ENCODE measurements around a stretch of chr14.

DNA sequence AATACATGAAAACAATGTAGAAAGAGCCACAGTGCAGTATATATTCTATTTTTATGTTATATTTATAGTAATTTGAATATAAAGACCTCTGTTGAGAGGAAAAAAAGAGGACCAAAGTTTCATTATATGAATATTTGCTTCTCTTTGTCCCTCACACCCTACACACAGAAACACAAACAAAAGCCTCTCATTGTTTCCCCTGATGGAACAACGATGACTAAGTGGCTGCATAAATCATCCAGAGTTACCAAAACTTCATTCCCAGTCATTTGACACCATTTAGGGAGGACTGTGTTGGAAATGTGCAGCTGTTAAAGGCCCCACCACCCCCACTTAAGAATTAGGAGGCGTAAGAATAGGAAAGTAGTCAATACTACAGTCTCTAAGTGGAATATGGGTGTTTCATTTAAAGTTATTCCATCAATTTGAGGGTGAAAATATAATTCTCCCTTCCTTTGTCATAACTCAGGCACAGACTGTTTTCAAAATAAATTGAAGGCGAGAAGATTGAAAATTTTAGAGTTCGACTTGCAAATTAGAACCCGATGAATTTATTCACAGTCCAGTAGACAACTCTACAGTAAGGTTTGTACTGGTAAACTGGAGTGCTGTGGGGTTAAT, 36.4 kb downstream of the CFL2 start:
- RAMPAGE, long total RNA = no peak
- RRBS = no CpG with 5 or more reads among the region's 5 CpGs

- RAMPAGE, long total RNA = no peak
- RRBS = no CpG with 5 or more reads among the region's 7 CpGs
Measured at GRCh38 chr14:34680805-34681404, 33.5 kb downstream of the CFL2 start.

- RAMPAGE, long total RNA = no peak
- RRBS = no CpG with 5 or more reads among the region's 15 CpGs
Measured at GRCh38 chr14:34693019-34693681, 21.2 kb downstream of the CFL2 start.

DNA sequence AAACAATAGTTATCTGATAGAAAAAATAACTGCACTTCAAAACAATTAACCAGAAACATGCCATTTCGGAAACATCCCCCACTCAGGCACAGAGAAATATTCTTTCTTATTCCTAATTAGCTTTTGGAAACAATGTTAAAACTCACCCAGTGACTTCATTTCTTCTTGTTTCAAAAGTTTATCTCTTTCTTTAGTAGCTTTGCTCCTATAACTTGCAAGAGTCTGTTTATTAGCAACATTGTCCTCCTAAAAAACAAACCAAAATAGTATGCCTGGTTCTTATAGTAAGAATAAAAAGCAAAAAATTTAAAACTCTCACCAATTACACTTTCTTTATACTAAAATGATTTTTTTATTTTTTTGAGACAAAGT, 74.2 kb downstream of the BAZ1A start:
- RAMPAGE, long total RNA = no peak
- RRBS = no CpG with 5 or more reads among the region's 1 CpG

GRCh38 chr14:35045425-35045848, 635 bp upstream of the FAM177A1 start:
- RAMPAGE, long total RNA = no peak
- RRBS = no CpG with 5 or more reads among the region's 6 CpGs

DNA sequence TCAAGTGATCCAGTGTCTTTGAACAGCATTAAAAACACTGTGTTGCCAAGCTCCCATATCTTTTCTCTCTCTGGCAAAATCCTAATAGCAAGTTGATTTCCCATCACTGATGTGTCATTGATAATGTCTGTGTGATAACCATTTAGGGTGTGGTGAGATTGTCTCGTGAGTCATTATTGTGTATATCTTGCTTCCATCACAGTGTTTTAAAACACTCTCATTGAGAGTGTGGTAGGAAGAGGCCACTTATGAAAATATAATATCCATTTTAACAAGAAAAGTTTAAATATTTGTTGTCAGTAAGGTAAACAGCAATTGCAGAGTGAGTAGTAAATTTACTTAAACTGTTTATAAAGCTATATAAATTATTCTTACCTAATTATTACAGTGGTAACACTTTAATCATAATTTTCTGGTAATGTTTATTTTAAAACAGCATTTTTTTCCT, 74.7 kb downstream of the PRORP start:
- RAMPAGE, long total RNA = no peak
- RRBS = no CpG with 5 or more reads among the region's 1 CpG

GRCh38 chr14:35326434-35326665, 34.2 kb downstream of the PSMA6 start:
- RAMPAGE, long total RNA = no peak
- RRBS = no CpG with 5 or more reads among the region's 1 CpG

- RAMPAGE, long total RNA = no peak
- RRBS = no CpG with 5 or more reads among the region's 4 CpGs
Measured at GRCh38 chr14:35355813-35356559, 48.6 kb downstream of the NFKBIA start.

DNA sequence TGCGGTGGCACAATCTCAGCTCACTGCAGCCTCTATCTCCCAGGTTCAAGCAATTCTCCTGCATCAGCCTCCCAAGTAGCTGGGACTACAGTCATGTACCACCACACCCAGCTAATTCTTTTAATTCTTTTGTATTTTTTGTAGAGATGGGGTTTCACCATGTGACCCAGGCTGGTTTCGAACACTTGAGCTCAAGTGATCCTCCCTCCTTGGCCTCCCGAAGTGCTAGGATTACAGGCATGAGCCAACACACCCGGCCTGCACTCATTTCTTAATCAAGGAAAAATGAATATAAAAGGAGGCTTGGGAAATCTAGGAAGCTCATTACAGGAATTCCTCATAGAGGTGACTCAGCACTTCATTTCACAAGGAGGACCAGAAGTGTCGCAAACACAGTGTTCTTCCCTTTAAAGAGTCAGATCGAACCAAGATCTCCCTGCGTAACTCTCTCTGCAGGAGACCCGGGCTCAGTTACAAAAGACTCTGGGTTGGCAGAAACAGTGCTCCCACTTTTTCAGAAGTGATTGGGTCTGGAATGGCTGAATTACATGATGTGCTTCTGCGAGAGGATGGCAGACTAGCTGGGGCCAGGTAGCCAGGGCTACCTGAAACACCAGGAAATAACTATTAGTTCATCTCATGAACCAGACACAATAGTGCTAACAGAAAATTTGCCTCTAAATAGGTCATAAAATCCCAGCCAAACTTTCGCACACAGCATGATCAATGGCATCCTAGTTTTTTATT, 30.2 kb downstream of the NFKBIA start:
- RAMPAGE, long total RNA = no peak
- RRBS = no CpG with 5 or more reads among the region's 10 CpGs

DNA sequence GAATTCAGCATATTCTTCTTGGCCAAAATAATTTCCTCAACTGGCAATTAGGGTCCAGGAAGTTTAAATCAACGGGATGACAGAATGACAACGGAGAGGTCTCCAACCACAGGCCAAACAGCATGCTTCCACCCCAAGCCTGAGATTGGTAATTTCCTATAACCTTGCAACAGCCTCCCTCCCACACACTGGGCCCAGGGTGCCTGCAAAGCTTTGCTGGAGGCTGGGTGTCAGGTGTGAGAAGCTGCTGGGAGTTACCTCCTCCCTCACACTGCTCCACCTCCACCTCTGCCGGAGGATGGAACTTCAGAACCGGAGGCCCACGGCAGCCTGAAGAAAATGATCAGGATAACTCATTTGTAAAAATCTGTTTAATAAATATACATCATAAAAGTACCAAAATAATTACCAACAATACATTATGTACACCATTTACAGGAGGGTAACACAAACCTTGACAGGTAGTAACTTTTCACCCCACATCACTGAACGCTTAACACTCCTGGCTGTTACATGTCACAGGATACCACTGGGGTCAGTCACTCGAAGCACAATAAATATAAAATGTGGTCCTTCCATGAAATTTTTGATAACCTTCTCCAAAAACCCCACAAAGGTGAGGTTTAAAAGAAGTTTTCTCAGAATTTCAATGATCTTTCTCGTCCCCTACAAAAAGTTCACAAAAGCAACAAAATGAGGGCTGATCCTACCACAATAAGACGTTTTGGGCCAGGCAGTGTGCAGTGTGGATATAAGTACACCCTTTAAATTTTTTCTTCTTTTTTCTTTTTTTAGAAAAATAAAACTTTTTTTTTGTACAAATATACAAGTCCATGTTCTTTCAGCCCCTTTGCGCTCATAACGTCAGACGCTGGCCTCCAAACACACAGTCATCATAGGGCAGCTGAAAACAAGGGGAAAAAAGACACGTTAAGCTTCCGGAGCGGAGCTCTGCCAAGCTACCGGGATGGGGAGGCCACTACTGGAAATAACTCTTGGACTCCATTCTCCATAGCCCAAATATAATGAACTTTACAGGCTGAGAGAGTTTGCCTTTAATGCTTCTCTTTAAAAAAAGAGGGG, 3.1 kb downstream of the NFKBIA start:
- RAMPAGE, long total RNA = no peak
- RRBS = no CpG with 5 or more reads among the region's 16 CpGs

GRCh38 chr14:35402240-35402950, 2.2 kb downstream of the NFKBIA start:
- RAMPAGE, long total RNA = no peak
- RRBS = no CpG with 5 or more reads among the region's 13 CpGs

GRCh38 chr14:35414377-35414785, 9.8 kb upstream of the NFKBIA start:
- RAMPAGE, long total RNA = no peak
- RRBS = no CpG with 5 or more reads among the region's 4 CpGs

GRCh38 chr14:35909855-35910125, 83.7 kb downstream of the BRMS1L start:
- RAMPAGE, long total RNA = no peak
- RRBS = no CpG with 5 or more reads among the region's 4 CpGs

- RAMPAGE, long total RNA = no peak
- RRBS = no CpG with 5 or more reads among the region's 3 CpGs
Measured at GRCh38 chr14:36069200-36069490, 243.0 kb downstream of the BRMS1L start.

GRCh38 chr14:36505214-36505842, 14.7 kb downstream of the NKX2-1 start:
- RAMPAGE, long total RNA = no peak
- RRBS = 4% methylated on average over 3 of the region's 44 CpGs

- RAMPAGE, long total RNA = no peak
- RRBS = no CpG with 5 or more reads among the region's 8 CpGs
Measured at GRCh38 chr14:36507078-36507759, 12.8 kb downstream of the NKX2-1 start.

DNA sequence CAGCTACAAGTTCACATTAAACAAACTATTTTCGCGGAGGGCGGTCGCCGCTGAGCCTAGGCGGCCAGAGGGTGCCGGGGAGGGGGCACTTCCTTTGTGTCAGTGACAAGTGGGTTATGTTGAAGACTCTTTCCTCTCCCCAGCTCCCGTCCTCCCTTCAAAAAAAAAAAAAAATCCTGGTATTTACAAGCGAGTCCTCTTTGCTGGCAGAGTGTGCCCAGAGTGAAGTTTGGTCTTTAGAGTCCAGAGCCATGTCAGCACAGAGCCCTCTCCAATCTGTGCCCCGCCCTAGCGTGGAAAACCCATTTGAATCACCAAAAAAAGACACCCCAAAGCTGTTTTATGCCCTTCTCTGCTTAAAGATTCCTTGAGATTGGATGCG, 3.4 kb downstream of the NKX2-1 start:
- RAMPAGE, long total RNA = no peak
- RRBS = no CpG with 5 or more reads among the region's 12 CpGs

GRCh38 chr14:36525474-36525987, 5.5 kb upstream of the NKX2-1 start:
- RAMPAGE, long total RNA = no peak
- RRBS = 4% methylated on average over 6 of the region's 23 CpGs

DNA sequence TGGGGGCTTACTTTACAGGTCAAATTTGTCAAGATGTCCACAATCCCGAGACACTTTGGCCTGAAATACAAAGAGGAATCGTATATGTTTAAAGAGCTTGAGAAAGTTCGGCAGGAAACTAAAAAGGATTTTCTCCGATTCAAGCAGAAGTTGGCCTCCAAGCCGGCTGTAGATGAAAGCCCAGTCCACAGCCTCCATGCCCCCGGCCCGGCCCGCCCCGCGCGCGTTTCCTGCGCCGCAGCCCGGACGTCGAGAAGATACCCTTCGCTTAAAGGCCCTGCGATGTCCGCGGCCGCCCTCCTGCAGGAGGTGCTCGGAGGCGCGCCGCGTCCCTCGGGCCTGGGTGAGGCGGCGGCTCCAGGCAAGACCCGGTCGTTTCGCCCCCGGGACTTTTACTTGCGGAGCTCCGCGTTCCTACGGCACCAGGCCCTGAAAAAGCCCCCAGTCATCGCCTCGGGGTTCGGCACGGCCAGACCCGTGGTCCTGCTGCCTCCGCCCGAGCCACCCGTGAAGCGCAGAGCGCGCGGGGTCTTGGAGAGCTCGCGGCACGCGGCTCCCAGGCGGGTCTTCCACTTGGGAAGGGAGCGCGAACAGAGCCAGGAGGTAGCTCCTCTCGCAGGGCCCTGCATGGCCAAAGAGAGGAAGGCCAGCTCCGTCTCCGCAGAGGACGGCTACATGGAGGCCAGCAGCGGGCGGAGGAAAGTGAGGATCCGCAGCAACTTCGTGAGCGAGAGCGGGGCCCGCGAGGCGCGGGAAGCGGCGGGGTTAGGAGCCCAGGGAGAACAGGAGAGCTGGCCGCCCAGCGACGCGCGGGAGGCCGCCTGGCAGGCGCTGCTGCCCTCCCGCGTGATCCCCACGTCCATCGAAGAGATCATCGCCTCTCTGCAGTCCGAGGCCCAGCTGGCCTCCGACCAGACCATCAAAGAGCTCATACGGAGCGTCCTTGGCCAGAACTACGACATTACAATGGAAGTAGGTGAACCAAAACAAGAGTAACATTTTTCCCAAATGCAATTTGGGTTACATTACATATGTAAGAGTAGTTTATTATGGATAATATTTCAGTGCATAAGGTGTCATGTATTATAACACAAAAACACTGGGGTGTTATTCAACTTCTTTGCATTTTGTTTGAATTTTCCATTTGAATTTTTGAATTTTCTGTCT, 27.0 kb downstream of the TTC6 start:
- RAMPAGE, long total RNA = no peak
- RRBS = 27% methylated on average over 9 of the region's 90 CpGs

DNA sequence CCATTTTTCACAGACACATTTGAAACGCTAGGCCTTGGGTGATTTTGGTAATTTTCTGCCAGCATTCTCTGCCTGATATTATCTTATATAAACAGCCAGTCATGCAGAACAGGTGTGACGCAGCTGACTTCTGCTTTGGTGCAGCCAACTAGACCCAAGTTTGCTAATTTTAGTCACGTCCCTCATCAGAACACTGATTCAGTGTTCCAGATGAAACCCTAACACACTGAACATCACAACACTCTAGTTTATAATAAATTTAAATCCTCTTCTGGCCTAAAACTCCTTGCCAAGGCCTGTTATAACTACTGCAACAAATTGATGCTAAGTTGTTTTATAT, 386.1 kb downstream of the SEC23A start:
- RAMPAGE, long total RNA = no peak
- RRBS = no CpG with 5 or more reads among the region's 3 CpGs

Measured in hepatocyte (in vitro differentiated cells and primary cell).